Daoy (cell line): ENCODE data around the genes HSD17B7 and TMCO1.

DNA sequence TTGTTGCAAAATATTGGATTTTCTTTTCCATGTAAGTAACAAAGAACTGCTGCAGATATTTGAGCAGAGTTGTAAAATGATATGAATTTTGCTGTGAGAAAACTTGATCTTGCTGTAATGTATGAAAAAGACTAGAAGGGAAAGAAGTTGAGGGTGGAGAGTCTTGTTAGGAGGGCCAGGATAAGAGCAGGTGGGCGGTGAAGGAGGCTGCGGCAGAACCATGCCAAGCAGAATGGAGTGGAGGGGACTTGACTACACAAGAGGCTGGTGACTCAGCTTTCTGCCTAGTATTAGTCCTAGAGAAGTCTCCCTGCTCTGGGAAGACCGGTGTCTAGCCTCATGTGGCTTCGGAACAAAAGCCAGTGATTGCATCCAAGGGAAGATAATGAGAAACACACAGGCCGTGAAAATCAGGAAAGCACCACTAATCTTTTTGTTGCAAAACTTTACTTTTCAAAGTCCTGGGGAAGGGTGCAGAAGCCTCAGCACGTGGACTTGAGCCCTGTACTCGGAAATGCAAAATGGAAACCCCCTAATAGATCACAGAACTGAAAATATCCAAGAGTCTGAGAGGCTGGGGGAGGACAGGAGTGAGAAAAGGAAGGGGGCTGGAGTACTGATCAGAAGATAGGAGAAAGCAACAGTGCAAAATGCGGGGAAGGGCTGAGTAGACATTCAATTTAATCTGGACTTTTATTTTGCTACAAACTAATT, 31.3 kb downstream of the DDR2 start:
- RAMPAGE, long total RNA = no peak

DNA sequence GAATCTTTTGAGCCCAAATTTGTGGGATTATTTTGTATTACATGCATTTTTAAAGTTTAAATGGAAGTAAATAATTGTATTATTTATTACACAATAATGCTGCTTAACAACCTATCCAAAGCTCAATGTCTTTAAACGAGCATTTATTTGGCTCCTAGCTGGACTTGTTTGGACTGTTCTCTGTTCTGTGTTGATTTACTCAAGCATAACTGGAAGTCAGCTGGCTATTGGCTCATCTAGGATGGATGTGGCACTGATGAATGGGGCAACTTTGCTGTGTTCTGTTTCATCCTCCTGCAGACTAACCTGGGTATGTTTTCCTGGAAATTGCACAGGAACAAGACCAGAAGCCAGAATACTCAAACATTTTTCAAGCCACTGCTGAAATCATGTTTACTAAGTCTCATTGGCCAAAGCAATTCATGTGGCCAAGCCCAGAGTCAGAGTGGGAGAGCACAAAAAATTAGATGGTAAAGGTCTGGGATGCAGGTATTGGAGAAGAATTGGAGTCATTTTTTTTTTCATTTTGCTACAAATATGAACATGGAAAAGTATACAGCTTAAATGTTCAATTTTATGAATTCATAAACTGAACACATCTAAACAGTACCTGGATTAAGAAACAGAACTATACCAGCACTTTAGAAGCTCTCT, 70.7 kb upstream of the HSD17B7 start:
- RAMPAGE, long total RNA = no peak

DNA sequence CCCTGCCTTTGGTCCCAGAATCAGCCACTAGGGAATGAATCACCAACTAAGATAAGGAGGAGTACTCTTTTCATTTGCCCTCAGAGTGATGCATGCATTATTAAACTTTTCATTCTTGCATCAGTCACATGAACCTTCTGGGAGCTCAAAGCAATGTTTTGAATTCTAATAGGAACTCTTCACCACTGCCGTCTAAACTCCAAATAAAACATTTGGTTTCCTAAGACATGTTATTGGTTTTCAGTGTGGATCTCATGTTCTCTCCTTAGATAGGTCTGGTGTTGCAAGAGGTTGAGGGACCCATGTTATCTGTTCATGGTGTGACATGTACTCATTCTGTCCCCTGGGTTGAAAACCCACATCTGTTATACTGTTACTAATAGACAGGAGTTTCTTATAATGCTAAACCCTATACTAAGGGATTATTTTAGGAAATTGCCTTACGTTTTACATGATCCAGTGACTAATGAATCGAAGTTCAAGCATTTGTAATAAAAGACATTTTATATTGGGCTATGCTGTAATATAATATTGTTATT, 17.8 kb upstream of the HSD17B7 start:
- RAMPAGE, long total RNA = no peak

DNA sequence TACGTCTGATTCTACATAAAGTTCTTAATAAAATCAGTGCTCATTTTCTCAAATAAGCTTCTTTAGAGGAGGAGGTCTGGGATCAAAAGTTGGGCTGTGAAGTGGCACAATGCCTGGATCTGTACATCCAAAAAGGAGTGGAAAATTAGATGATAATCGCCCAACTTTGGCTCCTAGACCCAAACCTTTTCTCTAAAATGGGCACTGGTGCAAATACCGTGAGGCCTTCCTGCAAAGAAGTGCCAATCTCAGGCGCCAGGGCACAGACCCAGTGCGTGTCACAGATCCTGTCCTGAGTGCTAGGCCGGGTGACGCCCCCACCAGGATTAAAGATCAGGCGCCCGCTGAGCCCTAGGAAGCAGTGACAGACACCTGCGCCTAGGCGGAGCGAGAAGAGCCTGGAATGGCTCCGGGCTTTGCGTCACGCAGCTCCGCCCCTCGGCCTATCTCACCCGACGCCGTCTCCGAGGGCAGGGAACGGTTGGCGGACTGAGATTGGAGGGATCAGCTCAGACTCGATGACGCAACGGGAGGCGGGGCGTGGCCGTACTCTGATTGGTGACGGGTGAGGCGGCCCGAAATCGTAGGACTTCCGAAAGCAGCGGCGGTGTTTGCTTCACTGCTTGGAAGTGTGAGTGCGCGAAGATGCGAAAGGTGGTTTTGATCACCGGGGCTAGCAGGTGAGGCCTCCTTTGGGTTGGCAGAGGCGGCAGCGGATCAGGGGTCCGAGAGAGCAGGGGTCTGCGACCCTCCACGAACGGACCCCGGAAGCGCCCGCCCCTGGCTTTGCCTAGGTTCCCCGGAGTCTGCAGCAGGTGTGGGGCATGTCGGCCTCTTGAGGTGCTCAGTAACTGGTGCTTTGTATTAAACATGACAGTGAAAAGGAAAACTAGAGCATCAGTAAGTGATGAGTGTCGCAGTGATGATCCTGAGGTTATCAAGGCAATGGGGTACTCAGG, at the start of gene HSD17B7:
TSS of gene HSD17B7 (plus strand) at position 547 of the 959 bp plus-strand sequence.
- RAMPAGE, long total RNA = no peak

DNA sequence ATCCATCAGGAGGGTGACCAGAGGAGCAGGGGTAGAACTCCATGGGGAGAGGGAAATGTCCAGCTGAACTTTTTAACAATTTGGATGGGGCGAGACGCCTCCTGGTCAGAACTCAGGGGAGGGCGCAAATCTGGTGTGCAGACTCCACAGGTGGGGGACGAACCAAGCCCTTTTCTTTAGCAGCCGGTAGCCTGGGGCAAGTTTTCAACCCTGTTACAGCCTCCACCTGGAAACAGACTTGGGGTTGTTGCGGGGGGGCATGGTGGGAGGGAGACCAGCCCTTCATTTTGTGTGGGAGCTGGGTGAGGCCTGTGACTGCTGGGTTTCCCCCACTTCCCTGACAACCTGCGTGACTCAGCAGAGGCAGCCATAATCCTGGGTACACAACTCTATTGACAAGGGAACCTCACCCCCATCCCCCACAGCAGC, 7.8 kb upstream of the CCDC190 start:
- RAMPAGE, long total RNA = no peak

DNA sequence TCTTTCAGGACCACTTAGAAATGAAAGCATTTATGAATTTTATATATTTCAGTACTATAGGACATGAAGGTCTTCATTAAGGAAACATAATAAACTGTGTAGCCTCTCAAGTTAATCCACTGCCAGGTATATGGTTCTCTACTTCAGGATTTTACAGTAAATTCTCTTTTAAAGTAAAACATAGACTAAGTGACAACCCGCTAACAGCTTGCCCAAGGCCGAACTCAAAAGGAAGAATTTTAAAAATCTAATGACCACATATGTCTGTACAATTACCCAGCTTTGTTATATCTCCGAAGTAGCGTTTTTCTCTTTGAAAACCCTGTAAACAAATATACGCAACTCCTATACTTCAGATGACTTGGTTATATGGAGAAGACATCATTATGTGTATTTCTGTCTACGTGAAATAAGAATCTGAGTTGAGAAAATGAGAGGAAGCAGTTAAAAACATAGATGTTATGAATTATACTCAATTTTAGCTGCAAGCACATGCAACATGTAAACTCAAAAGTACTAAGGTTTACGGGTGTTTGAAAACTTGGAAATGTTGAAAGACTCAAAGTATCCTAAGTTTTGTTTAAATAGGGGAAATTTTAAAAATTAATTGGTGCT, 2.0 kb downstream of the PBX1 start:
- RAMPAGE, long total RNA = no peak

DNA sequence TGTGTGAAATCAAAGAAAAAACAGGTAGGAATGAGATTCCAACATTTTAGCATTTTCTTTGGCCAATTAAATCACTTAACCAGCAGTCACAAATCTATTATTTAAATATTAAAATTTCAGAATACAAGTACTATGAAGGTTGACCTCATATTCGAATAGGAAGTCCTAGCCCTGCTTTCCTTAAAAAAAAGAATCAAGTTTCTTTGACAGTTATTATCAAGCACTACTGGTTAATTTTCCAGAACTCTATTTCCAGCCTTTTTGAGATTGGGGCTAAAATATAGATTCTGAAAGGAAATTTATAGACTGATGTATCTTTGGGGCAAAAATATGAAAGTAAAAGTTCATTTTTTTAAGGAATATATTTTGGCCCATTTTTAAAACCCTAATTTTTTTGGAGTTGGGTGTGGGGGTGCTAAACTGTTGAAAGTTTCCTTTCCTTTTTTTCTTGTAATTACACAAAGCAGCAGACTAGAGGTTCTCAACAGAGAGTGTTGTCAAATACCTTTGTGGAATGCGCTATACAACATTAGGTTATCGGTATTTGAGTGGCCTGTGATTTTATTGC, 4.4 kb downstream of the PBX1 start:
- RAMPAGE, long total RNA = no peak

DNA sequence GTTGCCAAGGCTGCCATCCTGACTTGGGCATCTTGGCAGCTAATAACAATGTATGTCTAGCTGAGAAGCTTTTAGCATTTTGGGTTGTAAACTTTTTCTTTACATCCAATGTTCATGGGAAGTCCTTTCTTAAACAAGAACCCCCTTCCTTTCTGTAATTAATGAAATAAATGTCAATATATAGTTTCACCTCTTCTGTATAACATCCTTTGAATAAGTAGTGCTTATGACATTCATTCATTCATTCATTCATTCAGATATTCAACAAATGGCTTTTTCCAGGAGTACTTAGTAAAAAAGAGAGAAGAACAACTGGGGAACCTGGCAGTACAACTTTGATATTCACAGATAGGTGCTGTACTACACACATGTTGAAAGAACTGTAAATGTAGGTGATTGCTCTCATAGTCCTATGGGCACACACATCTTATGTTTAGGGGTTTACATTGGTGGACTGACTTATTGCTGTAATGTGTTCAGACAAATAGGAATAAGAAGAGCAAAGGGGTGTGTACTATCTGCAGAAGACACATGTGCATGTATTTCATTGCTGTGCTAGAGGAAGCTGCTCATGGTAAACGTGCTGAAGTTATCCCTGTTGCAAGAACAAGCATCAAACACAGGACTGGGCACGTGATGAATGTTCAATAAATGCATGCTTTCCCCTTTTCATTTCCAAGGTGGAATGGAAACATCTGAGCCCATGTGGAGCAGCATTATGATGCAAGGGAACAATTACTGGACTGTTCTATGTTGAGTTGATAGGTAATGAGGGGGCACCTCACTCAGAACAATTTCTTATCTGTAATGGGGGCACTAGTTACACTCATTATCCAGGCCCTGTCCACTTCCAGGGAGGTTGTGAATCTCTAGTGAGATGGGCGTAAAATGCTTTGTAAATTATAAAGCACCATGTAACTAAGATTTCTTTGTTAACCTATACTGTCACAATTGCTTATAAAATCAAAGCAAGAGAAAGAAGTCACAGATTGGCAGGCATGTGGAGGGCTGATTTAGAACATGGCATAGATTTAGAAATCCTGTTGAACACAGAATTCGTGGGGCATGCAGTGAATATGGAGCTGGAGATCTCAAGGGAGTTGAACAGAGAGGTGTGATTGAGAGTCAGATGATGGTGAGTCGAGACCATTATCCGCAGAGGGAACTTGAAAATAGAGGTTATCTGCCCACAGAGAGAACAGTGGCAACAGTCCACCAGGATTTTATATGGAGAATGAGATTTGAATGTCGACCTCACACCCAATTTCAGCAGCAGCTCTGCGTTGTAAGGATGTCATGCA, 27.2 kb downstream of the PBX1 start:
- RAMPAGE, long total RNA = no peak

DNA sequence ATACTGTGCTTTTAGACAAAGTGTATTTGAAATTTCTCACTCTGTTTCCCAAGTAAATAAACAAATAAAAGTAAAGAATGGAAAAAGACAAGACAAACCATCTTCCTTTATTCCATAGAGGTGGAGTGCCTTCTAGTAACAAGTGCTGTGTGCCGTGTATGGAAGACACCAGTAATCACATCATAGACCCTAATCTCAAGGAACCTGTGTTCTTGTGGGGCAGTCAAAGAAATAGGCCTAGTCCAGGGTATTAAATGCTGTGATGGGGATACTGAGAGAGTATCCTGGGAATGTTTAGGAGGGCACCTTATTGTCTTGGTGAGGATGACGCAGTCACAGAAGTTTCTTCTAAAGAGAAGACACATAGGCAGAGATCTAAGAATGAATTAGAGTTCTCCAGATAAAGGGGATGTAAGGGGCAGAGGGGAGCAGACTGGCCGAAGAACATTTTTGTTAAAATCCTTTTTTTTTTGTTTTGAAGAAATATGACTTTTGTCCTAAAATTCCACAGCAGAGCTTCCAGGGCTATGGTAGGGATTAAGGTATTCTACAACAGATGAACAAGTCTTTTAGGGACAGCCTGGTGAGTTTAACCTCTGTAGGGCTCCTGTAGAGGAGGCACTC, 46.0 kb downstream of the PBX1 start:
- RAMPAGE, long total RNA = no peak

DNA sequence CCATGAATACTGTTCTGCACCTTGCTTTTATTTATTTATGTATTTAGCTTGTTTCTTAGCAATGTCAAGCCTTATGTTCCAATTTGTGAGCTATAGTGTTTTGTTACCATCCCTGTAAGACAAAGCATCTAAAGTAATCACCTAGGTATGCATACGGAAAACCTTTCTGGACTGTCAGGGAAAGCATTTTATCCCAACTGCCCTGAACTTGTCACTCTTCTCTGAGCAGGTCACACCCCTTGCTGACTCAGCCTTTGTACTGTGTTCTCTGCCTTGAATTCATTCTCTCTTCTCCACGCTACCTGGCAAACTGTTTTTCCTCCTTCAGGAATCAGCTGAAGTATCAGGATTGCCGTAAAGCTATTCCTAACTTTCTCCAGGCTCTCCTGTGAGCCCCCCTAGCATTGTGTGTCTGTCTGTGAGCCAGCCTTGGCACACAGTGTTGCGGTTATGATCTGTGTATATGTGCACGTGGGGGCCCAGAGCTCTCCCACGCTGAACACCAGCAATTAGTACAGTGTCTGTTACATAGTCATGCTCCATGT, 54.2 kb downstream of the PBX1 start:
- RAMPAGE, long total RNA = no peak

DNA sequence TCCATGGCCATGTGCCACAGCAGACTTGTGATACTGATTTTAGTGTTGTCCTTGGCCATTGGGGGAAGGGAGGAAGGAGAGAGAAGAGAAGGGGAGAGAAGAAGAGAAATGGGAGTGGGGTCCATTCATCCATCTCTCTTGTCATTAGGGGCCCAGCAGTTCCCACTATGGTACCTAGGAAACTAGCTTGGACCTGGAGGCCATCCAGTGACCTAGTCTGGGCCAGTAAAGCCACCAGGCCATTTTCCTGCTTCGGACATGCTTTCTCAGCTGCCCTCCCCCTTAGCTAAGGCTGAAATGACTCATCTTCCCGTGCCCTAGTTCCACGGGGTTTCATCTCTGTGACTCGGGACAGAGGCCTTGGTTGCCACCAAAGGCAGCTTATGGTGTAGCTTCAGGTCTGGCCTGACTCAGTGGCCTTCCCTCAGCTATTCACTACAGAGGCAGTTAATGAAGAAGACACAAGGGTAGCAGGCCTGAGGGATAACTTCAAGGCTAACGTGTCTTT, 82.2 kb downstream of the PBX1 start:
- RAMPAGE, long total RNA = no peak

- RAMPAGE, long total RNA = no peak
These were observed 88.3 kb downstream of the PBX1 start for GRCh38 chr1:164647241-164647688.

- RAMPAGE, long total RNA = no peak
These were observed 89.2 kb downstream of the PBX1 start for GRCh38 chr1:164648049-164648760.

DNA sequence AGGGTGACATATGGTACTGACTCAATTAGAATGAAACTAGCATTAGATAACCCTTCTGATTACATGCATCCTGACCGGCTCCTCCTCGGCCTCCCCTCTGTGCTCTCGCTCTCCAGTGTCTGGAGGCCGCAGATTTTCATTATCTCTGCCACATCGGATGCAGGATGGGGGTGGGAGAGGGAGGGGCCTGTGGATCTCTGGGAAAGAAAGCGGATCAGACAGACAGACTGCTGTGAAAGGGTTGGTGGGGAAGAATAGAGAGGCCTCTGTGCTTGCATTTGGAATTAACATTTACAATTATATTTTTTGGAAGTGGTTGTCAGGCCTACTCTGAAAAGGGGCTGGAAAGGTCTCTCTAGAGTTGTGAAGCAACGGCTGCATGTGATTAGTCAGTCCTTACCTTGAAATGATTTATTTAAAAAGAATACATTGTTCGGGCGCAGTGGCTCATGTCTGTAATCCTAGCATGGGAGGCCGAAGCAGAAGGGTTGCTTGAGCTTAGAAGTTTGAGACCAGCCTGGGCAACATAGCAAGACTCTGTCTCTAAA, 131.1 kb downstream of the PBX1 start:
- RAMPAGE, long total RNA = no peak

GRCh38 chr1:164699531-164700890, 141.0 kb downstream of the PBX1 start:
- RAMPAGE, long total RNA = no peak

DNA sequence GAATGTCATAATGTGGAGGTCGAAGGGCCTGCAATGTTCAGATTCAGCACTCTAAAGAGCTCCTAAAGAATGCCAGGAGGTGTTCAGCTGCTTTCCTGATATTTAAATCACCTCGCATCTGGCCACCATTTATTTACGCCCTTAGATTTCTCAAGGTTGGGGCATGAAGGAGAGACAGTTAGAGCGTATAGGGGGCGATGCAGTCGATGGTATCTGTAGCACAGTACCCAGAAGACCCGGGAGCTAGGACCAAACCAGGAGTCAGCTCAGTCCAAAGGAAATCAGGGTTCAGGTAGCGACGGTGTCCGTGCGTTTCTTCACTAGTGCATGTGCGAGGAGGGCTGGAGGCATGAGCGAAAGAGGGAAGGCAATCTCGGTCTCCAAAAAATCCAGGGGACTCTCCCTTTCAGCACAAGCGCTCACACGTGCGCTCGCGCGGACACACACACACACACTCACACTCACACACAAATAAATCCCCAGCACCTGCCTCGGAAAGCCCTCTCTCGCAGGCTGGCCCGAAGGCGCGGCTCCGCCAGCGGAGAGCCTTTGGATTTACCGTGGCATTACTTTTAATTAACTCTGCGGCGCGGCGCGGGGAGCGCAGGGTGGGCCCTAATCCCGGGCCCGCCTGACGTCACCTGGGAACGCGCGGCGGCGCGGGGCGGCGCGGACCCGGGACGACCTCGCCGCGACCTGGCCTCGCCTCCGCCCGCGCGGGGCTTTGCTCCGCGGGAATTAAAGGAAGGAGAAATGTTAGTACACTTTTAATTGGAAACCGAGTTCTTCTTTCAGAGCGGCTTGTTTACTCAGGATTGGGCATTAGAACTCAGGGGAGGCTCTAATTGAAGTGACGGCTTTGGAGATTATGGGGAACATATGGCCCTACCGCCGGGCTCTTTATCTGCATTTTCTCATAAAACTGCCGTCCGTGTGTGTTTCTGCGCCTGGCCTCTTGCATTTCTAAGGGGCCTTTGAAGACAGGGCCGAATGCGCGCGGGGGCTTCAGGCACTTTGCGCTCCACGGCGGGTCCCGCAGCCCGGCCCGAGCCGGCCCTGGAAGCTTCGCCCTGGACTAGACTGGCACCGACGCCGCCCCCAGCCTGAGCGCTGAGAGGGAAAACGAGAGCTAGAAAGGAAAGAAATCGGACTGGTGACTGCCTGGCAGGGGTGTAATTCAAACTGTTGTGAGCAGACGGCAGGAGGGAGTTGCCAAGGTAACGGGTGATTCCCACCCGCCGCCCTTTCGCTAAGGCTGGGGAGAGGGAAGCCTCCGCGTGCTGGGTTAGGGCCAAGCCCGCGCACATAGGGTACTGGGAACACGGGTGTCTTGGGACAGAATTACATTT, 121.1 kb downstream of the LMX1A start:
- RAMPAGE, long total RNA = no peak

DNA sequence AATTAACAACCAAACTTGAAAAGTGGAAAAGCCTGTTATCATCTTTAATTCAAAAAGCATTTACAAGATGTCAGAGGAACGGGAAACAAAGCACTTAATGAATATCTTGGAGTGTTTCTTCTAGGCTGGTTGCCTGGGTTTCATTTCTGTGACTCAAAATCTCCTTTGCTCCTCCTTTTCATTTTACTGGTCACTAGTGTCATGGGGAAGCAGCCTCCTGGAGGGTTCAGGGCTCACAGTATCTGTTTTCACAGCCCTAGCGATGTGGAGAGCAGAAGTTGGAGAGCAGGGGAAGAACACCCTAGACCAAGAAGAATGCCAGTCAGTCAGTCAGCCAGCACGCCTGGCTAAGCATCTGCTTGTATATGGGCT, 8.0 kb downstream of the RXRG start:
- RAMPAGE, long total RNA = no peak

- RAMPAGE, long total RNA = no peak
These were observed 4.0 kb upstream of the LRRC52 start for GRCh38 chr1:165539843-165540242.

DNA sequence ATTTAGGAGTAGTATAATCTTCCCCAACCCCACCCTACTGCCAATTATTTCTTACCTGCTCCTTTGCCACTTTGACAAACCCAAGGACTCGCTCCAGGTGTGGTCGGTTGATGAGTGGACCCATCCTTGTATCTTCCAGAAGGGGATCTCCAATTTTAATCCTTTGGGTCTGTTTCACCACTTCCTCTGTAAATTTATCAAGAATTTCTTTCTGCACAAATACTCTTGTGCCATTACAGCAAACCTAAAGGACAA, 29.2 kb downstream of the ALDH9A1 start:
- RAMPAGE, long total RNA = no peak

DNA sequence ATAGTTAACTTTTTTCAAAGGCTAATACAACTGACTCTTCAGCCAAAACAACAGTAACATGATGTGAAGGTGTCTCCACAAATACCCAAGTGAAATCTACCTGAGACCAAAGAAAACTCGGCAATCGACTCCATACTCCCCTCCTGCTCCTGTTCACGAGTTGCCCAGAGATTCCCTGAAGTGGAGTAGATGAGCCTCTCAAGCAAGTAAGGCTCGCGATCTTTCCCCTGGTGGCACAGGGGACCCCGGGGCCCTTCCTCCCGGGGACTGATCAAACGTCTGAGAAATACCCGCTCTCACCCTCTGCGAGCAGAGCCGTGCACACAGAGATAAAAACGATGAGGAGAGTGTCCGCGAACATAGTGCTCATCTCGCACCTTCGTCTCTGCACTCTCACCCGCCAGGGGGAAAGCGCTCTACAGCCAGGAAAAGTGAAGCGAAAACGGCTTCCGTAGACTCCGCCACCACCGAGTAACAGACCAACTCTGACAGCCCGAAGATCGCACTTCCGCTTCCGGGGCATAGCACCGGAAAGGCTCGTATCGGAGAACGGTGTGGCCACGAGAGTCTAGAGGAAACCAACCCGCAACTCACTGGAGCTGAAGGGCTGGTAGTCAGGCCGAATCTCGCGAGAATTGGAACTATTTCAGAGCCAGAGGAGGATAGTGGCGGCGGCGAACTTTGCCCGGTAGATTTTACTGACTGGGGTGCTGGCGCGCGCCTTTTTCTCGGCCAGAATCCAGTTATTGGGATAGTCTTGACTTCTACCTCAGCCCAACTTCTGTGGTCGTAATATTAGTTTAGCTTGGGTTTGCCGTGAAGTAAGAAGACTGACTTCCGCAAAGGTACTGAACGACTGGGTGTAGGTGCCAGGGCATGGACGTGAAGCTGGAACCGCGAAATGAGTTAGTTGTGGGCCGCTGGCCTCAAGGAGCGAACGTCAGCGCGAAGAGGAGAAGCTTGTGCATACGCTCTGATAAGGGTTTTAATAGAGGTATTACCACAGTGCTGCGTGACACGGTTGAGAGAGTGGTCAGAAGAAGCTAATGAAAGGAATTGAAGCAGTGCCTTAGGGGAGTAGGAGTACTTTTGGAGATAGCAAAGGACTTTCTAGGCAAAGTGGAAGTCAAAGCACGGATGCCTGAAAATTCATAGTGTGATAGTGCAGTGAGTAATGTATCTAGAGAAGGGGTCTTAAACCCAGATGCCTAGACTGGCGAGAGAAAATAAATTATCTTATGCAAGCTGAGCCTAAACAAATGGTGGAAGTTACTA, at the start of gene TMCO1:
TSS of gene TMCO1 (minus strand) at position 487 of the 1,275 bp plus-strand sequence.
- RAMPAGE, long total RNA = start-site peak on the minus strand centred at position 442 of the sequence, 98 bp wide, 1,108 and 94 reads in 2 replicates